Fibroblast of the aortic adventitia (primary cell): ENCODE results near the genes OR4M2 and MAGEL2.

DNA sequence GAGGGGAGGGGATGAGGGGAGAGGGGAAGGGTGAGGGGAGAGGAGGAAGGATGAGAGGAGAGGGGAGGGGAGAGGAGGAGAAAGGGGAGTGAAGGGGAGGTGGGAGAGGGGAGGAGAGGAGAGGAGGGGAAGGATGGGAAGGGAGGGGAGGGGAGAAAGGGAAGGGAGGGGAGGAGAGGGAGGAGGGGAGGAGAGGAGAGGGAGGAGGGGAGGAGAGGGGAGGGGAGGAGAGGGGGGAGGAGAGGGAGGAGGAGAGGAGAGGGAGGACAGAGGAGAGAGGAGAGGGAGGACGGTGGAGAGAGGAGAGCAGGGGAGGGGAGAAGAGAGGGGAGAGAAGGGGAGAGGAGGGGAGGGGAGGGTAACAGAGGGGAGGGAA lies 293.9 kb downstream of the GOLGA6L6 start:
- CAGE, long polyA plus RNA: no peak

DNA sequence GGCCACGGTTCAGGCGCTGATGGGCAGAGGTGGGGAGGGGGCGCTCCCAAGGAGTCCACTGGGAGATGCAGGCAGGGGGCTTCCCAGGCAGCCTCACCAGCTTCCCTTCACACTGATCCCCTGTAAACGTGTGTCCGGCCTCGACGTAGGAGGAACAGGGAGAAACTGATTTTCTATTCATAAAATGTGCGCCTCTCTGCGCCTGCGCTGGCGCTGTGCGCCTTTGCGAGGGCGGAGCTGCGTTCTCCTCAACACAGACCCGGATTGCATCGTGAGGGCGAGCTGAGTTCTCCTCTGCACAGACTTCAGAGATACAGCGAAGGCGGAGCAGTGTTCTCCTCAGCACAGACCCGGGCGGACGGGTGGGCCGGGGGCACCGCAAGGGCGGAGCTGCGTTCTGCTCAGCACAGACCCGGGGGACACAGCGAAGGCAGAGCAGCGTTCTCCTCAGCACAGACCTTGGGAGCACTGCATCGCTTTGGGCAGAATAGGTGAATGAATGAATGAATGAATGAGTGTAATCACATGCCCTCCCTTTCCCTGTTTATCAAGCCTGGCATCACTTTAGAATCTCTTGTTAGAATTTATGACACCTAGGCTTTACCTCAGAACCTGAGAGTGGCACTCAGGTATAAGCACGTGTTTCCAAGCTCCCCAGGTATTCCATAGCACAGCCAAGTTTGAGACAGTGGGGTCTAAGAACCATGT lies 259.0 kb downstream of the GOLGA6L6 start:
- CAGE, long polyA plus RNA: no peak

GRCh38 chr15:22080175-22080775 lies at the start of gene OR4M2:
TSS of gene OR4M2 (plus strand) at chr15:22080527.
- CAGE, long polyA plus RNA: no peak

DNA sequence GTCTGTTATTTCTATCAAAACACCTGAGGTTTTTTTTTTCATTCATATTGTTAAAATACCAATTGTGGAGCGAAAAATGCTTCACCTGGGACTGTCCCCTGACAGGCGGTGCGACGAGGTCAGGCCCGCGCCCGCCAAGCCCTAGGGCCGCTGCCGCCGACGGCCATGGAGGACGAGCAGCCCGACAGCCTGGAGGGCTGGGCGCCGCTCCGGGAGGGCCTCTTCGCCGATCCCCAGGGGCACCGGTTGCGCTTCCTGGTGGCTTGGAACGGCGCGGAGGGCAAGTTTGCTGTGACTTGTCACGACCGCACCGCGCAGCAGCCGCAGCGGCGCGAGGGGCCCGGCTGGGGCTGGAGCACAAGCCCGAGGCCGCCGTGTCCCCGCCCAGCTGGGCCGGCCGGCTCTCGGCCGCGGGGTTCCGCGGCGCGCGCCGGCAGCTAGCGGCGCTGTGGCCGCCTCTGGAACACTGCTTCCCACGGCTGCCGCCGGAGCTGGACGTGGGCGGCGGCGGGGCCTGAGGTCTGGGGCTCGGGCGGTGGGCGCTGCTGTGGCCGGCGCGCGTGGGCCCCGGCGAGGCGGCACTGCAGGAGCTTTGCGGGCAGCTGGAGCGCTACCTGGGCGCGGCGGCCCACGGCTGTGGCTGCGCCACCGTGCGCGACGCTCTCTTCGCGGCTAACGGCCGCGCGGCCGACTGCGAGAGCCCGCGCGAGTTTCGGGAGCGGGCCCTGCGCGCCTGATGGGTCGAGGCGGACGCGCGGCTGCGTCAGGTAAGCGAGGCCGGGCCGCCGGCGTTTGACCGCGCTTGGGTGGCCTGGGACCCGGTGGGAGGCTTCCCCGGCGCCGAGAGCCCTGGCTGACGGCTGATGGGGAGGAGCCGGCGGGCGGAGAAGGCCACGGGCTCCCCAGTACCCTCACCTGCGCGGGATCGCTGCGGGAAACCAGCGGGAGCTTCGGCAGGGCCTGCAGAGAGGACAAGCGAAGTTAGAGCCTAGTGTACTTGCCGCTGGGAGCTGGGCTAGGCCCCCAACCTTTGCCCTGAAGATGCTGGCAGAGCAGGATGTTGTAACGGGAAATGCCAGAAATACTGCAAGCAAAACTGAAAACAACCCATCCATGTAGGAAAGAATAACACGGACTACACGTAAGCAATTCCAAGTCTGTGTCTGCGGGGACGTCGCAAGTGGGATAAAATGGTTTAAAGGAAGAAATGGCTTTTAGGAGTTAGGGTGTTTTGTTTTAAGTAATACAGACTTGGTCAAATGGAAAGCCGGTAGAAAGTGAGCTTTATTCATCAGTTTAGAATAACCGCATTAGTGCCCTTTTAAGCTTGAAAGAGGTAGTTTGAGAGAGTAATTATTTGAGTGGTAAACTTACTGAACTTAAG lies 121.8 kb upstream of the NIPA1 start:
- CAGE, long polyA plus RNA: no peak

GRCh38 chr15:22729055-22729487 lies 57.4 kb upstream of the NIPA1 start:
- CAGE, long polyA plus RNA: no peak

GRCh38 chr15:22837464-22837850 lies 1.0 kb upstream of the NIPA2 start:
- CAGE, long polyA plus RNA: no peak

DNA sequence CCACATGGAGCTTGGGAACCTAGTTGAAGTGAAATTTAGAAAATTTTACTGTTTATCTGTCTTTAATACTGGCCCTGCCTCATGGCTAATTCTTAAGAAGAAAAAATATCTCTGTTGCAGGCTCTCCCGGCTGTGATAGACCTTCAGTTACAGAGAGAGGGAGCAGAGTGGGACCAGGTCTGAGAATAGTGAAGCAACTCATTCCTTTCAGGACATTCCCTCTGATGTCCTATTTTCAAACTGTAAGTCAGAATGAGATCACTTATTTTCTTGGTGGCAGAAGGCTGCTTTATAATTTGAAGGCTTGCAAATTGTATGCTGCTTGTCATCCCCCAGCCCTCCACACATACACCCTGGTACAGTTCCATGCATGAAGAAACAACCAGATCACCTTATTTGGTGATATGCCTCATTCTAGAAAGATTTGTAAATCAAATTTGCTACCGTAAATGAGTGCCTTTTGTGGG lies 6.6 kb downstream of the NIPA2 start:
- CAGE, long polyA plus RNA: no peak

DNA sequence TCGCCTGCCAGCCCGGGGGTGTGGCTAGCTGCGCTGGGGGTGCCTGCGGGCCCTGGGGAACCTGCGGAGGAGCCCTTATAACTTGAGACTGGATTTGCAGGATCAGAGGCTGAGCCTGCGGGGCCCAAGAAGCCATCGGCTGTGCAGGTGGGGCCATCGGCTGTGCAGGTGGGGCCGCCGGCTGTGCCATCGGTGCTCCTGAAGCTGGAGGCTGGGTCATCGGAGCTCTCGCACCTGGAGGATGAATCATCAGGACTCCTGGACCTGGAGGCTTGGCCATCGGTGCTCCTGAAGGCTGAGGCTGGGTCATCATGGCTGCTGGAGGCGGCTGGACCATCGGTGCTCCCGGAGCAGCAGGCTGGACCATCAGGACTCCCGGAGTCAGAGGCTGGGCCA lies 1.0 kb downstream of the MAGEL2 start:
- CAGE, long polyA plus RNA: no peak

DNA sequence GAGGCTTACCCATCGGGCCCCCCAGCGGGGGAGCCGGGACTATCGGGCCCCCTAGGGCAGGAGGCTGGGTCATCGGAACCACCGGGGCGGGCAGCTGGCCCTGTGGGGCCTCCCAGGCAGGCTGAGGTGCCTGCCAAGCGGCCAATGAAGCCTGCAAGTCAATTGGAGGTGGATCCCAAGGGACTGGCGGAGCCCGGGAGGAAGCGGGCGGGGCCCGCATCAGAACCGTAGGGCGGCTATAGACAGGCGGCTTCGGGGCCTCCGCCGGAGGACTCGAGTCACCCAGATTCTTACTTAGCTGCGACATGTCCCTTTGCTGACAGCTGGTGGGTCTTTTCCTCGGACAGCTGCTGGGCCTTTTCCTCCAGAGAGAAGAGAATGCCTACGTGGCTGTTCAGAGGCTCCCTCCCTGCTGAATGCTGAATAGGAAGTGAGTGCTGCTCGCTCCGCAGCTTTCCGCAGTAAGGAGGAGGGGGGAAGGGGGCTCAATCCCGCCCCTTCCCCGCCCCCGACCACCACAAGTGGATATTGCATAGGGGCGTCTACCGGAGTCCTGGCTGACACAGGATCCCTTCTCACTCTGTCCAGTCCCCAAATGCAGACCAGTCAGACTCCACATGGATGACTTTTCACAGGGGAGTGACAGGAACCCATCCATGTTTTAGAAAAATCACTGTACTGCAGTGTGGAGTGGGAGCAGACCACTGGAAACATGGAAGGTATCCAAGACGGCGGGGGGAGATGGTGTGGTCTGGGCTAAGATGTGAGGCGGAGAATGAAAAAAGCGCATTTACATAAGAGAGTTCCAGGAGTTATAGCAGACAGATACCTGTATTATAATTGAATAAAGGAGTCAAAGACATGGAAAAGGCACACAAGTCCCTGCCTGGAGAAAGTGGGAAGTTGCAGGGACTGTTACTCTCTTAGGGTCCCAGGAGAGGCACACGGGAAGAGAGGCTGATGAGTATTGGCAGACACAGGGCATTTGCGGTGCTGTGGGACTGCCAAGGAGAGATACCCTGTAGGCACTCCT lies at the start of gene MAGEL2:
TSS of gene MAGEL2 (minus strand) at position 432 of the 1,033 bp plus-strand sequence.
- CAGE, long polyA plus RNA: no peak

DNA sequence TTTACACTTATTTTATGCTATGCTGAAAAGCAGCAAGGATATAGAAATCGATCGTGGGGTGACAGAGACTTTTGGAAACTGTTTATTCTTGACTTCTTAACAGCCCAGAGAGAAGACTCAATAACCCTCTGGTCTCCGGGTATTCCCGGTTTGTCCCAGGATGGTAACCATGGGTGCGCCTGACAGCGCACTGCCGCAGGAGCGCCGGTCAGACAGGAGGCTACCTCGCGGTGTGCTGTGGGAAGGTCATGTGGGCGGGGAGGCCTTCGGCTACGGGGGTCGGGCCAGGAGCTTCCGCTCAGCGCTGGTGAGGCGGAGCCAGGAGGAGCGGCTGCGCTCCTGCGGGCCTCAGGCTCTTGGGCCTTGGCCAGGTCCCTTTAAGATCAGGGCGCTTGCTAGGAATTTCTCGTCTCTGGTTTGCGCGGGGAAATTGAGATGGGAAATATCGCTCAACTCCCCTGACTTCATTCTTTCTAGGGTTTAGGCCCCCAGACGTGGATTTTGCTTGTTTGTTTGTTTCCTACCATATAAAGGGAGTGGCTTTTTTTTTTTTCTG lies 182.3 kb upstream of the NDN start:
- CAGE, long polyA plus RNA: no peak

DNA sequence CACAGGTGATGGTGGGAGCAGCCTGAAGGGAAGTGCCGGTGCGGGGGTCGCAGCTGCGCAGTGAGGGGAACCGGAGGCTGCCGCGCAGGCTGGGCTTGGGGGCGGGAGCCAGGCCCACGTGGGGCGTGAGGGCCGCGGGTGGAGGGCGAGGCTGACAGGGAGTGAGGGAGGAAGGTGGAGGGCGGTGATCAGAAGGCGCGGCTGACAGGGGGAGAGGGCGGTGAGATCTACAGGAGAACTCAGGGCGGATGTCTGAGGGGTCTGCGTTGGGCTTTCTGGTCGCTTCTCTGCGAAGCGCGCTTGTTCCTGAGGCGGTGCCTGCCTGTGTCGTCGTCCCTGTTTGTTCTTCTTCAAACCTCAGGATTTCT lies 414.6 kb upstream of the NPAP1 start:
- CAGE, long polyA plus RNA: no peak

DNA sequence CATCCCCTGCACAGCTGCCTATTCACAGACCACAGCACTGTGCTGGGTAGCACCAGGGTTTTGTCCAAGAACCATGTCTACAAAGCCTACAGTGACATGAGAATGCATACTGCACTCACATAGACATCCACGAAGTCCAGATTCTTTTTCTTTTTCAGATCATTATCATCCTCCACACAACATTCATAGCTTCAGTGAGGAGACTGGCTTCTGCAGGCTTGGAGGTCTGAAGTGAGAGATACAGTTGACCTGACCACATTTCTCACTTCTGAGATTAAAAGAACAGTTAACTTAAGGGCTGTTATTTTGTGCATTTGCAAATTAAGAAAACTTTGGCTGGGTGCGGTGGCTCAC lies 137.5 kb upstream of the SNRPN start:
- CAGE, long polyA plus RNA: no peak

DNA sequence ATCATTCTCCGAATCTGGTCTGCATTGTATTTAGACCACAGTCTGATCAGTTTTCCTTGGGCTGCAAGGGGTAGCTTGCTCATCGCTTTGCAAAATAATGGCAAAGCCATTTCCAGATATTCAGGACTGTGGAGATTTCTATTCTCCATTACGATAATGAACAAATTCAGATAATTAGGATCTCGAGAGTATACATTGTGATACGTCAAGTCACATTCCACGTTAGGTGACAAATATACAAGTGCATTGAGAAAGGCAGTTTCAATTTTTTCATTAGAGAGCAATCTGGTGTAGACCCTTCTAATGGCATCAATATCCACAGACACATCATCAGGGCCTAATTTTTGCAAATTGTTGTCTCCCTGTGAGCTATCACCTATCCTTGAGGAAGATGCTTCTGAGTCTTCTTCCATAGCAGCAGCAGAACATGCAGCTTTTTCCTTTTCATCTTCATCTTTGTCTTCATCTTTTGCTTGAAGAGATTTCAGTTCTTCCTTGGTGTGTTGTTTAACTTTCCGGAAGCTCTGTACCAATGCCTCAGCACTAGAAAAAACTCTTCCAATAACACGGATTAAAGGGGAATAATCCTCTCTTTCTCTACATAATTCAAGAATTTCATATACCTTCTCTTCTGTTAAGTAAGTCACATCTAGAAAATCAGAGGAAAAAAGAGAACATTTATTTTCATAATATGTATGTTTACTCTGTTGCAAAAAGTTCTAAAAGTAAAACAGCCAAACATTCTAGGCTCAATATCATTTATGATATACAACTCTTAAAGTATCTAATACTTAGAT lies 67.5 kb downstream of the UBE3A start:
- CAGE, long polyA plus RNA: no peak

GRCh38 chr15:25811827-25812799 lies 51.0 kb downstream of the ATP10A start:
- CAGE, long polyA plus RNA: no peak

DNA sequence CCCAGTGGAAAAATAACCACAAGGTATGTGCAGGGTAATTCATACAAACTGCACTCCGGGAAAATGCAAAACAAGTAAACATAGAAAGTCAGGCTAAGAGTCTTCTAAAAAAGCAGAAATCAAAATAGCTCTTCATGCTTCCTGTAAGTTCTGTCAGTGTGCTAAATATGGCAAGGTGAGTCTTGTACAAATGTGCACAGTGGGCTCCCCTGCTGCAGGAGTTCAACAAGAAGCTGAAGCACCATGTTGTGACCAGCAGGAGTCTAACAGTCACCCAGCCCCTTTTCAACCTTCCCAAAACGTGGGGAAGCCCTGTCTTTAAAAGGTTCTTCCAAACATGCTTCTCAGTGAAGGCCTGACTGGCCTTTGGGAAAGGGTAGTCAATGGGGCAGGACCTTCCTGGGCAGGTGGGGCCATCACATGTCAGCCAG lies 10.0 kb downstream of the ATP10A start:
- CAGE, long polyA plus RNA: no peak

DNA sequence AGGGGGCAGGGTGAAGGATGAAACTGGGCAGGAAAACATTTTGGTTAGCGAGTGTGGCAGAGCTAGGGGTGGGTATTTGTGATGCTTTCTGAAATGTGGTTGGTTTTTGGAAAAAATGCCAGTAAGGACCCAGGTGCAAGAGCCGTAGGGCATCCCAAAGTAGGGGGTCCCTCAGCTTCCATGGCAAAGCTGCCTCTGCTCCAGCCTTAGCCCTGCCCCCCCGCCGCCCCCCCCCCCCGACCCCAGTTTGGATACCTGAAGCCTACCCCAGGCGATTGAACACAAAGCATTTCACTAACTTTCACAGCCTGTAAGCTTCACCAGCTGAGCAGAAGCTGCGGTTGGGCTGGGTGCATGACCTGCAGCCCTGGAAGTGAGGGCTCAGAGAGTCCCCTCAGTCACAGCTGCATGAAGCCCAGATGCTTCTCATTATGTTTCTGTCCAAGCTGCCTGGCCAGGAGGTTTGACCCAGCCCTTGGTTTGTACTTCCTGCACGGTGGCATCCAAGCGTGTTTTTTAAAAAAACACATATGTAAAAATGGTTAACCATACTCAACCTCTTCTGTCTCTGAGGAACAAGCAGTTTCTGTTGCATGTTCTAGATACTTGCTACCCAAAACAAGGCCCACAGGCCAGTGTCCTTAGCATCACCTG lies 75.8 kb upstream of the ATP10A start:
- CAGE, long polyA plus RNA: no peak

- CAGE, long polyA plus RNA: no peak
Measured at GRCh38 chr15:25971101-25971574, 108.0 kb upstream of the ATP10A start.

- CAGE, long polyA plus RNA: no peak
Measured at GRCh38 chr15:26261286-26262071, 398.4 kb upstream of the ATP10A start.

DNA sequence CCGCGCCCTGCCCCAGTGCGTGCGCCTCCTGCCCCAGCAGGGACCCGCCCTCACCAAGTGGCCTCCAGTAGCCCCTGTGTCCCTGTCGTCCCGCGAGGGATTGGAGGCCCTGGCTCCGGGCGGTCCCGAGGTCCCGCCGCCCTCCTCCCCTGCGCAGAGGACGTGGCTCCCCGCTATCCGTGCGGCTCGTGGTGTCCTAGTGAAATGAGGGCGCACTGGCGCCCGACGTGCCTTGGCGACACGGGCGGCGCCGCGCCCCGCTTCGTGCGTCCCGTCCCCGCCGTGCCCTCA lies 557.6 kb downstream of the OCA2 start:
- CAGE, long polyA plus RNA: no peak

- CAGE, long polyA plus RNA: no peak
Measured at GRCh38 chr15:27573715-27574568, 525.2 kb downstream of the OCA2 start.